ENCODE measurements around a stretch of chr16.

DNA sequence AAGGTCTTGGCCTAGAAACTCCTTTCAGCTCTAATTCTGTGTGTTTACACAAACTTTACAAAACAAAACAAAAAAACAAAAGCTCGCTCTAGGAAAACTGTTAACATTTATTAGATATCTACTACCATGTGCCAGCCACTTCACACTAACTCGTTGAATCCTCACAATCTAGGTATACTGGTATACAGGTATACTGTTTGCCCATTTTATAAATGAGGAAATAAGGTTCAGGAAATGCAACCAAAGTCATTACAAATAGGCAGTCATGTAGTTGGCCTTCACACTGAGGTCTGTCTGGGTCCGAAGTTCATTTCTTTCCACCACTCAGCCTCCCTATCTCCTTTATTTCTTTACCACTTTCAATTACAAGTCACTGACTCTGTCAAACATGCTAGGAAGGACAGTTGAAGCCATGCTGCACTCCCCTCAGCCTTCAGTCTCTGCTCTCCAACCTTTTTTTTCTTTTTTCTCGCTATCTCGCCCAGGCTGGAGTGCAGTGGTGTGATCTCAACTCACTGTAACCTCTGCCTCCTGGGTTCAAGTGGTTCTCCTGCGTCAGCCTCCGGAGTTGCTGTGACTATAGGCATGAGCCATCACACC, 20.7 kb upstream of the SIAH1 start:
- RRBS = no CpG with 5 or more reads among the region's 7 CpGs

DNA sequence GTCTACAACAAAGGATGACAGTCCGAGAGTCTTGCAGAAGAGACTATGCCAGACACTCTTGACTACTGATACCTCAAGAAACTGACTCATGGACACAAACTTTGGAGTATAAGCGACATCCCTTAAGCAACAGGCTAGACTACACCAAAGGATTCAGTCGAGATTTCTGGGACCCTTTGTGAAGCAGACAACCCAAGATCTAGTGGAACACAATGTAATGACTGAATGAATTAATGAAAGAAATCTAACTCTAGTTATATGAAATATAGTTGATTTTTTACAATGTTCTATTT, 22.9 kb downstream of the N4BP1 start:
- RRBS = no CpG with 5 or more reads among the region's 3 CpGs

- RRBS = no CpG with 5 or more reads among the region's 6 CpGs
Observed at GRCh38 chr16:49359763-49360122, 13.9 kb upstream of the C16orf78 start.

DNA sequence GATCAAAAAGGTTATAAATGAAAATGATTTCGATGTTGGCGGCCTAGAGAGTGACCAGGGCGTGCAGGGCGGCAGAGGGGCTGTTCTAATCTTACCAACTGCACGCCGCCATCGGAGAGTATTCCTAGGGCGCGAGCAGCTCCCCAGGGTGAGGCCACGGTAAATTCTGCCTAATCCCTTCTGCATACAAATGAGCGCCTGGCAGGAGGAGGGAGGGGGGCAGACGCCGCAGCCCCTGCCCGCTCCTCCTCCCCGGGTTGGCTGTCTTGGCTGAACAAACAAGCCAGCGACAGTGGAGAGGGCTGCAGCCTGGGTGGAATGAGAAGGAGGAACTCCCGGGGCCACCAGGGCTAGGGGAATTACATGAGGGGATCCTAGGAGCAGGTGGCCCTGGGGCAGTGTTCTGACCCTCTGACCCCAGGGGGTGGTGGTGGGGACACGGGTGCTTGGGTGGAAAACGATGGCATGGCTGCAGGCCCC, 183.5 kb downstream of the C16orf78 start:
- RRBS = 65% methylated on average over 3 of the region's 19 CpGs

GRCh38 chr16:49638022-49638769, 217.7 kb downstream of the ZNF423 start:
- RRBS = 100% methylated on average over 1 of the region's 41 CpGs

DNA sequence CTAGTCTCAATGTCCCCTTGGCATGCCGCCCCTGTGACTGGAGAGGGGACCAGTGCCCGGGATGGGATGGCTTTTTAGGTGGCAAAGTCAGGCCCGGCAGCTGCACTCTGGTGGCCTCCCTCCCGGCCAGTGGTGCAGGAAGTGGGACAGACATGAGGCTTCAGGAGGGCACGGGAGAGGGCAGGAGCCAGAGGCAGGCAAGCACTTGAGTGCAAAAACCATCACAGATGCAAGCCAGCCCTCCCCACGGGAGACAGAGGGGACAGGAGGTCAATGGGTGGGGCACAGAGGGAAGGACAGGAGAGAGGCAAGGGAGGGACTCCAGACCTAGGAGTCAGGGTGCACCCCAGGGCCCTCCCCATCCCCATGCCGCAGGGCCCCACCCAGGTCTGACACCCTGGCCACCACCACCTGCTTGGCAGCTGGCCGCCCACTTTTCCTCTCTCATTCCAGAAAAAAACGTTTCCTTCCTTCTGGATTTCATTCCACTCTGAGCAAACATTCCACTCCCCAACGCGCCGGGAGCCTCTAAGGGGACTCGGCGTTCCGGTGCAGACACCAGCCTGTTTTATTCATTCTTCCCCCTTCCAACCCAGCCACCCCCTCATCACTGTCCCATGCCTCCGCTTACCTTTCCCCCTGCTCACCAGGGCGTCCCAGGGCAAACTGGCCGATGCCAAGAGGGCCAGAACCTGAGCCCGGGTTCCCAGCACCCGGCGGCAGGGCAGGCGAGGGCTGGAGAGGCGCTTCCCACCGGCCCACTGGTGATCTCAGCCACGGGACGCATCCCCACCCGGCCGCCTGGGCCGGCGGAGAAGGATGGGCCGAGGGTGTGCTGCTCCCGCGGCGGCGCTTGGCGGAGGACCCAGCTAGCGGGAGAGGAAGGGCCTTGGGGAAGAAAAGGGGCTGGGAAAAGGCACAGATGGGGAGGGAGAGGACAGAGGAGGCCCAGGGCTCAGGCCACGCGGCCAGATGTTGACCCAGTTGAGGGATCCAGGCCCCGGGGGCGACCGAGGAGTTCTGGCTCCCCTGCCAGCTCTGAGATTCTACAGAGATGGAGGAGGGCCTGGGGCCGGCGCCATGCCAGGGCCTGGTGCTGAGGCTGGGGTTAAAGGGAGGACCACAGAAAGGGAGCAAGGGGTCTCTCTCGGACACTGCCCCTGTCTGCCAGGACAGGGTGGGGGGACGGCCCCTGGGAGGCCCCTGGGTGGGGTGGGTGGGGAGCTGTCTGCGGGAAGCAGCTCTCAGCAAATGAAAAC, 192.0 kb downstream of the ZNF423 start:
- RRBS = 66% methylated on average over 10 of the region's 47 CpGs

DNA sequence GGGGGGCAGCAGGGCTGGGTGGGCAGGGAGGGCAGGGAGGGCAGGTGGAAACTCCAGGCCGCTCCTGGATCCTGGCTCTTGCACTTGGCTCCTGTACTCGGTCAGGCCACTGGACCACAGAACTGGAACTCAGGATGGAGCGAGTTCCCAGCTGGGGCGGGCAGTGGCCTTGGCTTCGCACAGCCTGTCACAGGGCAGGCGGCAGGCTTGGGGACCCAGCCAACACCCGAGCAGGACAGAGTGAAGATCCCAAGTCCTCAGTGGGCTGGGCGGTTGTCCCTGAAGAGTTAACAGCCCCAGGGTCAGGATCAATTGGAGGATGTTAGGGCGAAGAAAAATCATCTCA, 22.1 kb downstream of the ZNF423 start:
- RRBS = no CpG with 5 or more reads among the region's 9 CpGs

- RRBS = 72% methylated on average over 11 of the region's 87 CpGs
Observed at GRCh38 chr16:49838309-49839652, 17.1 kb downstream of the ZNF423 start.

GRCh38 chr16:49958037-49958465, 67.0 kb upstream of the CNEP1R1 start:
- RRBS = no CpG with 5 or more reads among the region's 3 CpGs

DNA sequence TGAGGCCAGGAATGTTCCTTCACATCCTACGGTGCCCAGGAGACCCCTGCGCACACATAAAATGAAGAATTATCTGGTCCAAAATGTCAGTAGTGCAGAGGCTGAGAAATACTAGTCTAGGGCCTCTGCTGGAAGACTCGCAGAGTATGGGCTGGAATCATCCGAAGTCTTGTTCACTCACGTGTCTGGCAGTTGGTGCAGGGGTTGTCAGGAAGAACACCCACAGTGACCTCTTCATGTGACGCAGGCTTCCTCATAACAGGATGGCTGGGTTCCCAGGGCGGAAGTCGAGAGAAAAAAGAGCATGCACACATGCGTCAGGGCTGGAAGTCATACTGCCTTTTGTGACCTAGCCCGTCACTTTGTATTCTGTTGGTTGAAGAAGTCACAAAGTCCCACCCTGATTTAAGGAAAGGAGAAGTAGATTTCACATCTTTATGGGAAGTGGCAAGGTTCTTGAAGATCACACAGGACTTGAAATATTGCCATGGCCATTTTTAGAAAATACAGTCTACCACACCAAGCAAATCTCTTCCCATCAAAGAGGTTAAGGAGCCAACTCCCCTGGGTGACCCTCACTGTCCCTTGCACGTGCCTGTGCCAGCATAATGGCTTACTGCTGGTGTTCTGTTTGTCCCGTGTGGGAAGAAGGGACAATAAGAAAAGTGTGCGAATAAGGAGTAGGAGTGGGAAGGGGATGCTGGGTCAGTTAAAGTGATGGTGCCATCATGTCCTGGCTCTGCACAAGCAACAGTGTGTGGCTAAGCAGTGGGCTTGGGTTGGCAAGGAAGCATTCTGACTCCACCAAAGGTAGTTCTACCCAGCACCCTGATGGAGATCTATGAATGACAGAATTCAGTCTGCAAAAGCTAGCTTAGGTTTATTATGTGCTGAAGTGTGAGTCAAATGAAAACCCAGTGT, 28.0 kb downstream of the HEATR3 start:
- RRBS = no CpG with 5 or more reads among the region's 13 CpGs

DNA sequence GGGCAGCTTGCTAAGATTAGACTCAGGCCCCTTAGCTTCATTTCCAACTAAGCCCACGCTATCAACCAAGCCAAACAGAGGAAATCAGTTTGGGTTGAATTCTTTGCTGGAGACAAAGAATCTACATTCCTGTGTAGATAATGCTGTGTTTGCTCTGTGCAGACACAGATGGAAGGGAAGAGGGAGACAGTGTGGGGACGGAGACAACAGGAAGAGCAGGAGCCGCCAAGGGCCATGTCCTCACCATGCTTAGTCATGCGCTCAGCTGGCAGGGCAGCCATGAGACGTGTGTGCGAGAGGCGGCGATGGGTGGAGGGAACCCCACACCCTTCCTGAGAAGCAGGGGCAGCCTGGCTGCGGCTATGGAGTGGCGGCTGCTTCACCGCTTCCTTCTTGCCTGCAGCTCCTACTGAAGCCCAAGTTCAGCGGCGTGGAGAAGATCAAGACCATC, 47.2 kb downstream of the ADCY7 start:
- RRBS = no CpG with 5 or more reads among the region's 13 CpGs

GRCh38 chr16:50314006-50315191, 48.0 kb downstream of the ADCY7 start:
- RRBS = no CpG with 5 or more reads among the region's 28 CpGs

DNA sequence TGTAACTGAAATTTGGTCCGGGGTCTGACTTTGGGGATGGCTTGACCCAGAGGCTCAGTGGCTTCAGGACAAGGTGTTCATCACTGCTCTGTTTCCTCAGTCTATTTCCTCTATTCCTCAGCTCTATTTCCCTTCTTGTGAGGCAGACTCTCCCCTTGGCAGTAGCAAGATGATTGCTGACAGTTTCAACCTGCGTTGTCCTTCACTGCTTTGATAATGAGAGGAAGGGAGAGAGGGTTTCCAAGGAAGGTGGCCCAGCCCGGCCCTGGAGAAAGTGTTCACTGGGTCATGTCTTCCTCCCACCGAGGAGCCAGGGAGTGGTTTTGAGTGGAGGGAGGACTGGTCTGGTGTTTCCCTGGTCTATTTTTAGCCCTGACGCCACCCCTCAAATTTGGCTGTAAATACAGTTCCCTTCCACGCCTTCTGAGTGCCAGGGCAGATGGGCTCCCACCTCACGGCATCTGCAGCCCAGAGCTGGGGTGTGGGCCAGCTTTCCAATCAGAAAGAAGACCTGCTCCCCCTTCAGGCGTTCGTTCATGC, 53.9 kb downstream of the SNX20 start:
- RRBS = no CpG with 5 or more reads among the region's 9 CpGs

DNA sequence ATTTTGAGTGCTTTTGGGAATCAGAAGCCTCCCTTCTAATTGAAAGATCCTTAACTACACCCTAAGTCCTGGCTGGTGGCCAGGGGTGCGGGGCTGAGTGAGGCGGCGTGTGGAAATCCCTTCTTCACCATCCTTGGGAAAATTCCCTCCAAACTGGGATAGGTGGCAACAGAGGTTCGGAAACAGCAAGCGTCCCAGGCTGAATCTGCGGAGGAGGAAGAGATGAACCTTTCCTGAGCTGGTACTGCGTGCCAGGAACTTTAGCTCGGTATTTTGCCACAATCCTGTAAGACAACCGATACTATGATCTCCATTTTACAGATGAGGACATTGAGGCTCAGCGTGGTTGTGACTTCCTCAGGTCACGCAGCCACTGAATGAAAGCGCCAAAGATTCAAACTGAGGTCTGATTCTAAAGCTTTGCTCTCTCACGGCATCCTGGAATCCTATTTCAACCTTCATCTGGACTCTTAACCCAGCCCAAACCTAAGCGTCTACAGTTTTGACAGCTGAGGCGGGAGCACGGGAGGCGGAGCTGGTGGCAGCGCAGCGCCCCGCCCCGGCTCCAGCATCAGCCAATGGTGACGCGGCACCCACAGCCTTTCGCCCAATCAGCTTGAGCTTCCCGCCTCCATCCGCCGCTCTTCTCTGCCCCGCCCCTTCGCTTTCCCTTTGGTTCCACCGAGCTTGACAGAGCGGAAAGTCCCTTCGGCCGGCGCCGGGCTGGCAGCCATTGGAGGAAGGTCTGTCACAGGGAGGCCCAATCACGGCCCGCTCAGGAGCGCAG, 493 bp upstream of the CYLD start:
- RRBS = no CpG with 5 or more reads among the region's 38 CpGs

DNA sequence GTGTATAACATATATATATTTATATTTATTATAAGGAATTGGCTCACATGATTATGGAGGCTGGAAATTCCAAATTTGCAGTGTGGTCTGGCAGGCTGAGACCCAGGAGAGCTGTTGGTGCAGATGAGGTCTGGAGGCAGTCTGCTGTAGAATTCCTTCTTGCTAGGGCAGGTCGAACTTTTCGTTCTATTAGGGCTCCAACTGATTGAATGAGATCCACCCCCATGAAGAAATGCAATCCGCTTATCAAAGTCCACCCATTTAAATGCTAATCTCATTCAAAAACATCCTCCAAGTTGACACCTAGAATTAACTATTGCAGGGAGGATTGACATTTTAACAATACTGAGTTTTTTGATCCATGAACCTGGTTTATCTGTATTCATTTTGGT, 85.0 kb downstream of the CYLD start:
- RRBS = no CpG with 5 or more reads among the region's 3 CpGs

- RRBS = no CpG with 5 or more reads among the region's 4 CpGs
Observed at GRCh38 chr16:51058405-51058914, 92.6 kb downstream of the SALL1 start.

GRCh38 chr16:51126230-51126695, 24.8 kb downstream of the SALL1 start:
- RRBS = no CpG with 5 or more reads among the region's 3 CpGs

- RRBS = no CpG with 5 or more reads among the region's 10 CpGs
Observed at GRCh38 chr16:51591806-51592471, 440.9 kb upstream of the SALL1 start.

DNA sequence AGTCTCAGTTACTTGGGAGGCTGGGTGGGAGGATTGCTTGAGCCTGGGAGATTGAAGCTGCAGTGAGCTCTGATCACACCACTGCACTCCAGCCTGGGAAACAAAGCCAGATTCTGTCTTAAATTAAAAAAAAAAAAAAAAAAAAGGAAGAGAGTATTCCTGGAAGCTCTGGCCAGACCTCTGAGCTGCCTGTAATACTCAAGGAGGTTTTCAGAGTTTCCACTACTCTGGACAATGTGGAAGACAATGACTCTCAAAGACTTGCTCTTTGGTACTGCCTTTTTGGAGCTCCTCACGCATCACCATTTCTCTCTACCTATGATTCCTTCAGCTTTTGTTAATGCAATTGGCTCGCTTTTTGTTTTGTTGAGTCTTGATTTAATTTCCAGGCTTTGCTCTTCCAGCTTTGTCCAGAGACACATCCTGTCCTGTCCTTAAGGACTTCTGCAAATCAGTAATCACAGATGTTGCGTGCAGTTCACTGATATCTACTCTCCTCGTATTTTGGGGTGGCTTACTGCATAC, 10.8 kb downstream of the CHD9 start:
- RRBS = no CpG with 5 or more reads among the region's 4 CpGs

Measured in CMK (cell line).